ENCODE measurements around a stretch of chr12.

DNA sequence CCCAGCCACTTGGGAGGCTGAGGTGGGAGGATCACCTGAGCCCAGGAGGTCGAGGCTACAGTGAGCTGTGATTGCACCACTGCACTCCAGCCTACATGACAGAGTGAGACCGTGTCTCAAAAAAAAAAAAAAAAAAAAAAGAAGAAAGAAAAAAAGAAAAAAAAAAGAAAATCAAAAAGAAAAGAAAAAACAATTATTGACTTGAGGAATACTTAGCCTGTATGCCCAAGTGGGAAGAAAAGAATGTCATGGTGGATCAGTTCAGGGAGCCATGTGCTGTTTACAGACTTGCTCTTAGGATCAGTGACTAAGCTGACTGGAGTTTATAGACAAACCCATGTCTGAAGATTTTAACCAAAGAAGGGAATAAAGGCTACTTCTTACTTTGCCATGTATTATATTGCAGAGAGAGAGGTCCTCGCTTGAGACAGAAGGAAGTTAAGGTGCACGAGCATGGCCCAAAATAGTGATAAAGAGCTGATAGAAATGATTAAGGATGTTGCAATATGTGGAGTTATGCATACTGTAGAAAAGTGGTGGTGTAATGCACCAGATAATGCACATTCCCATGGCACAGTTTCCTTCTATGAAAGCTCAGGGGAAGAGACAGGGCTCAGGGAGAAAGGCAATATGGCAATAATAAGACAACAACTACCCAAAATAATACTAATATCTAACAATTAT is 969 bp downstream of the HSD17B6 start:
- PRO-cap, 2 experiments = no peak in any of the 2 experiments

GRCh38 chr12:56801685-56802480 is 38.8 kb downstream of the HSD17B6 start:
- PRO-cap, 2 experiments = no peak in any of the 2 experiments

DNA sequence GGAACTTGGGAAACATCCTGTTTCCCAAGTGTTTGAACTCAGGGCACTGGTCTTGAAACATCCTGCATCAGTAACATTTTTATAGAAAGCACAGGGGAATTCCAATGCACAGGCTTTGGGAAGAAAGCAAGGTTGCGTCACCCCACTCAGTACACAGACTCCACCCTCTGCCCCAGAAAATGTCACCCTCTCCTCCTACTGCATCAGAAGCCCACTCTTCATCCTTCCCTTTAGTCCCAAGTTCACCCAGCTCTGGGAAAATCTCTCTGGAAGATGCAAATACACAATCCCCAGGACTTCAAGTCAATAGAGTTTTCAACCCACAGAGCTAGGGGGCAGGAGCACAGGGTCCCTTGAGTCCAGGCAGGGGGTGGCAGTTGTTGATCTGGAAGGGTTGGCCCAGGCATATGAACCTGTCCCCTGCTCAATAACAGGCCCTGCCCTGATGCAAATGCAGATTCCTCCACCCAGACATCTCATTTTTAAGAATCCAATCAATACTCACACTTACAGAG is 1.7 kb downstream of the RDH16 start:
- PRO-cap, 2 experiments = no peak in any of the 2 experiments

- PRO-cap, 2 experiments = no peak in any of the 2 experiments
These were observed 2.4 kb downstream of the MYO1A start for GRCh38 chr12:57047431-57047996.

DNA sequence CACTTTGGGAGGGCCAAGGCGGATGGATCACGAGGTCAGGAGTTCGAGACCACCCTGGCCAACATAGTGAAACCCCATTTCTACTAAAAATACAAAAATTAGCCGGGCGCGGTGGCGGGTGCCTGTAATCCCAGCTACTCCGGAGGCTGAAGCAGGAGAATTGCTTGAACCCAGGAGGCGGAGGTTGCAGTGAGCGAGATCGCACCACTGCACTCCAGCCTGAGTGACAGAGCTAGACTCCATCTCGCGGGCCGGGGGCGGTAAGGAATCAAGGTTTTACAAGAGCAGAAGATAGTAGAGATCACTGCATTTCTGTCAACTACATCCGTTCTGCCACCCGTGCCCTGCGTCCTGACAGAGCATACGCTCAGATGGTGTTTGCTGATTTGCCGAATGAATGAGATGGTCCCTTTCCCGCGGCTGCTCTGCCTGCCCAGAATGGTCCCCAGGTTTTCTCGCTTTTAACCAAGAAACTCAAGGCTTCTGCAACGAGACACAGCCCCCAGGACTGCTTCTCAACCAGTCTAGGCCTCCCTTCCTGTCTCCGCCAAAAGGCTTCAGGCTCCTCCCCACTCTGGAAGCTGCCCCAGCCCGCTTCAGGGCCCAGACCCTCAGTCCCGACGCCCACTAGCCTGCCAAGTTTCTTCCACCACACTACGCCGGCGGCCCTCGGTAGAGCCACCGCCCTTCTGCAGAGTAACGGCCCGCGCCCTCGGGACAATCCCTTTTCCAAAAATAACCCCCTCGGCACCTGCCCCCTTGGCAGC is 573 bp downstream of the NEMP1 start:
- PRO-cap, 2 experiments = no peak in any of the 2 experiments

DNA sequence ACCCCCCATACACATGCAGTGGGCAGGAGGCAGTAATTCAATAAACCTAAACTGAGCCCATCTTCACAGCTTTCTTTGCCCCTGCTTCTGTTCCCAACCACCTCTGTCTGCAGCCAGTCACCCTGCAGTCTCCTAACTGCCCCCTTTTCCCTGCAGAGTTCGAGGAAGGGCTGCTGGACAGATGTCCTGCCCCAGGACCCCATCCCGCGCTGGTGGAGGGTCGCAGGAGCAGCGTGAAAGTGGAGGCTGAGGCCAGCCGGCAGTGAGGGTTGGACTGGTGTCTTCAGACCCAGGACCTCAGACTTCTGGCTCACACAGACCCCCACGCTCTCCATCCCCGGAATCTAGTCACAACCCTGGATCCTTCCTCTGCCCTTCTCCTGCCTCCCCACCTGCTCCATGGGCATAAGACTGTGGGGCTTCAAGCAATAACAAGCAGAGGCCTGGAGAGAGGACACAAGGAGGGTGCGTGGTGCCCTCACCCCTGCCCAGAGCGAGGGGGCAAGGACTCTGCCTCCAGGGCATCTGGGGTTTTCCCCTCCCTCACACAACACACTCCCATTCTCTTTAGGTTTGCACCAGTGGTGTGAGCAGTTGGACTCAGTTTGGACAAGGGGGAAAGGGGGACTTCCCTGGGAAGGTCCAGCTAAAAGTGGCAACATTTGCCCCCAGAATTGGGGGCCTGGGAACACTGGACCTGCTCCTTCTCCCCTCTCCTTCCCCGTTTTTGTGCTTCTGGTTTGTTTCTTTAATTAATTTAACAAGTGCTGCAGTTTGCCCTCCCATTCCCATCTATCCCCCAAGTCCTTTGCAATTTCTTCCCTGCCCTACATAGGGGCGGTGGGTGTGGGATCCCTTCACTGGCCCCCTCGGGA is 5.8 kb downstream of the NAB2 start:
- PRO-cap, 2 experiments = no peak in any of the 2 experiments

- PRO-cap, 2 experiments = no peak in any of the 2 experiments
These were observed 7.1 kb downstream of the LRP1 start for GRCh38 chr12:57135358-57135835.

- PRO-cap, 2 experiments = no peak in any of the 2 experiments
These were observed 7.7 kb downstream of the LRP1 start for GRCh38 chr12:57135913-57136391.

- PRO-cap, 2 experiments = peak in 1 of 2 experiments; most common plus-strand start chr12:57147149 (in 1)
These were observed 18.8 kb downstream of the LRP1 start for GRCh38 chr12:57146719-57147785.

GRCh38 chr12:57168570-57168769 is 40.2 kb downstream of the LRP1 start:
- PRO-cap, 2 experiments = no peak in any of the 2 experiments

- PRO-cap, 2 experiments = no peak in any of the 2 experiments
These were observed 23.2 kb upstream of the NXPH4 start for GRCh38 chr12:57193415-57193759.

GRCh38 chr12:57205986-57206256 is 10.7 kb upstream of the NXPH4 start:
- PRO-cap, 2 experiments = no peak in any of the 2 experiments

GRCh38 chr12:57234501-57234807 is 2.5 kb downstream of the NDUFA4L2 start:
- PRO-cap, 2 experiments = no peak in any of the 2 experiments

- PRO-cap, 2 experiments = no peak in any of the 2 experiments
These were observed 22.4 kb downstream of the R3HDM2 start for GRCh38 chr12:57408474-57408854.

GRCh38 chr12:57456062-57456496 is 972 bp downstream of the INHBE start:
- PRO-cap, 2 experiments = no peak in any of the 2 experiments

GRCh38 chr12:57460373-57461385 is 1.1 kb downstream of the GLI1 start:
- PRO-cap, 2 experiments = no peak in any of the 2 experiments

- PRO-cap, 2 experiments = no peak in any of the 2 experiments
These were observed 3.0 kb downstream of the ARHGAP9 start for GRCh38 chr12:57476656-57476997.

DNA sequence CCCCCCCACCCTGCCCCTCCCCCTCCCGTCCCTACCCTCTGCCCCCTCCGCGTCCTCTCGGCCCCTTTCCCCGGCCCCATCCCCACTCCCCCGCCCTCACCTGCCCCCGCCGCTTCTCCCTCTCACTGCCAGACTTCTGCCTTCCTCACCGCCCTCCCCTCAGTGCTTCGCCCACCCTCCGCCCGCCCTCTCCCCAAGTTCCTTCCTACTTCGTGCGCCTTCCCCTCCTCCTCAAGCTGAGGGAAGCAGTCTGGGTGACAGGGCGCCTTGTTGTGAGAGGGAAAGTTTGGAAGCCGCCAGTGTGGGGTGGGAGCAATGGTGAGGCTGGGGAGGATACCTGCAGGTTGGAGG is 381 bp downstream of the MBD6 start:
- PRO-cap, 2 experiments = peak in 2 of 2 experiments; most common plus-strand start position 234 of the sequence (in 2); most common minus-strand start position 161 of the sequence (in 1)

- PRO-cap, 2 experiments = no peak in any of the 2 experiments
These were observed 1.3 kb downstream of the MBD6 start for GRCh38 chr12:57523848-57524486.

DNA sequence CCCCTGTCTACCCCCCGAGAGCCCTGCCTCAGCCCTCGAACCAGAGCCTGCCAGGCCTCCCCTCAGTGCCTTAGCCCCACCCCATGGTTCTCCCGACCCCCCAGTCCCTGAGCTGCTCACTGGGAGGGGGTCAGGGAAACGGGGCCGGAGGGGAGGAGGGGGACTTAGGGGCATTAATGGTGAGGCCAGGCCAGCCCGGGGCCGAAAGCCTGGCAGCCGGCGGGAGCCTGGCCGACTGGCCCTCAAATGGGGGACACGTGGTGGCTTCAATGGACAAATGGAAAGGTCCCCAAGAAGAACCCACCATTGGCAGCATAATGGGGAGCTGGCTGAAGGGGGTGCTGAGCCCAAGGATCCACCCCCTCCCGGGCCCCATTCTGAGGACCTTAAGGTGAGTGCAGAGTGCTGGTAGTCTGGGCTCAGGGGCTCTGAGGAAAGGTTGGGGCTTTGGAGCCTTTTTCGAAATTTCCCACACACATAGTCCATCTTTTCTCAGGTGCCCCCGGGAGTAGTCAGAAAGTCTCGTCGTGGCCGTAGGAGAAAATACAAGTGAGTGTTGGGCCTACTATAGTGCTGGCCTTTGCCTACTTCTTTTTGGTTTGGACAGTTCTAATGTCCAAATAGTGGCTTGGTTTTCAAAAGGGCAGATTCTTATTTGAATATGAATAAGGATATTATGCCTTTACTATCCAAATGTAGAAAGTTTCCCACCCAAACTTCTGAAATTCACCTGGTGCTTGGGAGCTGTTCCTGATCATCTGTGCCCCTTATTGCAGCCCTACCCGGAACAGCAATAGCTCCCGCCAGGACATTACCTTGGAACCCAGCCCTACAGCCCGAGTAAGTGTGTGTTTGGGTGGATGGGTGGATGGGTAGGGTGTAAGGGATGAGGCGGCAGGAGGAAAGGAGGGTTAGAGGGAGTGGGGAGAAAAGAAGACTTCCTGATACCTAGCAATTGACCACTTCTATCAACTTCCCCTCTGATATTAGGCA is 5.8 kb downstream of the MBD6 start:
- PRO-cap, 2 experiments = no peak in any of the 2 experiments

Measured in Colon Carcinoma Metastatic in the Lung (tissue), 2 donors.